Mesenchymal stem cell of adipose (primary cell): ENCODE measurements around a stretch of chr11.

- CAGE, long polyA plus RNA = no peak
Measured at GRCh38 chr11:73312940-73313423, 4.9 kb downstream of the ARHGEF17 start.

- CAGE, long polyA plus RNA = no peak
Measured at GRCh38 chr11:73381525-73382008, 5.4 kb downstream of the RELT start.

DNA sequence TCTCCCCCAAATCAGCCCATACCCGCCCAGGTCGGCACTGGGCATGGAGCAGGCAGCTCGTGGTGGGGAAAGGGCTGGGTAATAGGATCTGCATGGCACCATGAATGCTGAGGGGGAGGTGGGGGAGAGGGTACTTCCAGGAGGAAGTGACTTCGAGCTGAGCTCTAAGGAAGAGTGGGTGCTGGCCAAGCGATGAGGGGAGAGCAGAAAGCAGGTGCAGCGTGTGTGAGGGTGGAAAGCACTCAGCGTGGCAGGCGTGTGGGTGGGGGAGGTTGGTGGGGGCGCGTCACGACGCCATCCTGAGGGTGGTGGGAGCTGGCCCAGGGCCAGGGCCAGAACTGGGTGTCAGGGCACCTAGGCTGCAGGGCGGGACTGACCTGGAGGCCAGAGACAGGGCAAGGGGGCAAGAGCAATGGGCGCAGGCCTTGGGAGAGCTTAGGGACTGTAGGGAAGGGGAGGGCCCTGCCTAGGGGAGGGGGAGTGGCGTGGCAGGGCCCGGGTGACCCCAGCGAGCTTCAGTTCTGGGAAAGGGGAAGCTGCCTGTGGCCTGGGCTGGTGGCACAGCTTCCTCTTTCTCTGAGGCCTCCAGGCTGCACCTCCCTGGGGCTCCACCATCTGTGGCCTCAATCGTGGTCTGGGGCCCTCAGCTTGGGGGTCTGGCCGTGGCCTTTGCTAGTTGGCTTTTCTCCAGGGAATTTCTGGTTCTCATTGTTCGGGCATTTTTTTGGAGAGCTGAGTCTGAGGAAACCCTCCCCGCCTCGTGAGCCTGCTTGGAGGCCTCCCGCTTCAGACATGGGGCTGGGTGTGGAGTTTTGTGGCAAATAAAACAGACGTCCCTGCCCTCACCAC lies 8.8 kb downstream of the RELT start:
- CAGE, long polyA plus RNA = no peak

- CAGE, long polyA plus RNA = no peak
Measured at GRCh38 chr11:73405872-73406976, 30.0 kb downstream of the RELT start.

DNA sequence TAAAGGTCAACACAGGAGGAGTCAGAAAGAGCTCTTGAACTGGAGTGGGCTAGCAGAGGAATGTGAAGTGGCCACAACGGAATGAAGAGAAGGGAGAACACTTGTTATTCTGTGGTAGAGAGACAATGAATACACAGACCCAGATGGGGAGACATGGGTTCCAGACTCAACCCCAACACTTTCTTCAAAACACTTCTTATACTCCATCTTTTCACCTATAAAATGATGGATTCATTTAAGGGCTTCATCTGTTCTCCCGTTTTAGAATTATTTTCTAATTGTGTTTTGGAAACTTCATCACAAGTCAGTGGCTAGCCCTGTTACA lies 88.3 kb downstream of the RELT start:
- CAGE, long polyA plus RNA = no peak

DNA sequence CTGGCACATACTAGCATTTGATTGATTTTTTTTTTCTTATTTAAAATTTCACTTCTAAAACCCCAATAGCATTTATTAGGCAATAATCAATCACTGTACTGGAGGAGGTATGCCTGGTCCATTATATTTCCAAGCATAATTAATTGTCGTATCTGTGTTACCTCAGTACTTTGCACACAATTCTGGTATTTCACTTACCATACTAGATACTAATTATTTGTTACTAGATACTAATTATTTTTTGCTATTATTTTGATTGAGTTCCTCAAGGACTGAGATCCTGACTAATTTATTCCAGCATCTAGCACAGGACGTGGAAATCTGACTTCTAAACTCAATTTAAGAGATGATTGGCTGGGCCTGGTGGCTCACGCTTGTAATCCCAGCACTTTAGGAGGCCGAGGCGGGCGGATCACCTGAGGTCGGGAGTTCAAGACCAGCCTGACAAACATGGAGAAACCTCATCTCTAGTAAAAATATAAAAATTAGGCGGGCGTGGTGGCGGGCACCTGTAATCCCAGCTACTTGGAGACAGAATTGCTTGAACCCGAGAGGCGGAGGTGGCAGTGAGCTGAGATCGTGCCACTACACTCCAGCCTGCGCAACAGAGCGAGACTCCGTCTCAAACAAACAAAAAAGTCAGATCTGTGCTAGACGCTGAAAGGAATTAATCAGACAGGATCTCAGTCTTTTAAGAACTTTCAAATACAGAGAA lies 596 bp upstream of the MRPL48 start:
- CAGE, long polyA plus RNA = no peak

DNA sequence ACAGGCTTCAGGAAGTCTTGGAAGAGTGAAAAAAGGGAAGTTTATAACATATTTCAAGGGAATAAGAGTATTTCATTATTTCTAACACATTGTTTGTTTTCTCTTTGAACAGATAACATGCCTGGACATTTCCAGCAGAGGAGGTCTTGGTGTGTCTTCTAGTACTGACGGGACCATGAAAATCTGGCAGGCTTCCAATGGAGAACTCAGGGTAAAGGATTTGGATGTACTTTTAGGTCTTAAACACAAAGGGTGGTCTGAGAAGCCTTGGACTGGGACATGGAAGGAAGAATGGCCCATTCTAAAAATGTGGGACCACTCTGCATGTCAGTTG lies 22.2 kb downstream of the PAAF1 start:
- CAGE, long polyA plus RNA = no peak

DNA sequence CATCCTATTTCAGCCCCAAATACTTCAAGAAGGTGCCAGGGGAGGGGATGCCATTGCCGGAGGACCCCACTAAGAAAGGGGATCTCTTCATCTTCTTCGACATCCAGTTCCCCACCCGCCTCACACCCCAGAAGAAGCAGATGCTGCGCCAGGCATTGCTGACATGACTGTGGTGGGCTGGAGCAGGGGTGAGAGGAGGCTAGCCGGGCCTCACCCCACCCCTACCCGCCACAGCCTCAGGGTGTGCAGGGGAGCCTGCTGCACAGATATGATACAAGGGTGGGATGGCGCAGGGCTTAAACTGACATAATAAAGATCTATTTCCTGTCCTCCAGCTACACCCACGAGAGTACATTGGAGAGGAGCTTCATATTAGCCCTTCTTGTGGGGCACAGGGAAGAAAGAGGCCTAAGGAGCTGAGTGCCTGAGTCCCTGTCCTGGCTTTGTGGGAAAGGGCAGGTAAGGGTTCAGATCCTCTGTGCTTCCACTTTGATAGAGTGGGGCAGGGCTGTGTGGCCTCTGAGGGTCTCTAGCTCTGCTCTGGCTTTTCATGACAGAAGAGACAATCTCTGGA lies 12.6 kb downstream of the UCP2 start:
- CAGE, long polyA plus RNA = no peak

DNA sequence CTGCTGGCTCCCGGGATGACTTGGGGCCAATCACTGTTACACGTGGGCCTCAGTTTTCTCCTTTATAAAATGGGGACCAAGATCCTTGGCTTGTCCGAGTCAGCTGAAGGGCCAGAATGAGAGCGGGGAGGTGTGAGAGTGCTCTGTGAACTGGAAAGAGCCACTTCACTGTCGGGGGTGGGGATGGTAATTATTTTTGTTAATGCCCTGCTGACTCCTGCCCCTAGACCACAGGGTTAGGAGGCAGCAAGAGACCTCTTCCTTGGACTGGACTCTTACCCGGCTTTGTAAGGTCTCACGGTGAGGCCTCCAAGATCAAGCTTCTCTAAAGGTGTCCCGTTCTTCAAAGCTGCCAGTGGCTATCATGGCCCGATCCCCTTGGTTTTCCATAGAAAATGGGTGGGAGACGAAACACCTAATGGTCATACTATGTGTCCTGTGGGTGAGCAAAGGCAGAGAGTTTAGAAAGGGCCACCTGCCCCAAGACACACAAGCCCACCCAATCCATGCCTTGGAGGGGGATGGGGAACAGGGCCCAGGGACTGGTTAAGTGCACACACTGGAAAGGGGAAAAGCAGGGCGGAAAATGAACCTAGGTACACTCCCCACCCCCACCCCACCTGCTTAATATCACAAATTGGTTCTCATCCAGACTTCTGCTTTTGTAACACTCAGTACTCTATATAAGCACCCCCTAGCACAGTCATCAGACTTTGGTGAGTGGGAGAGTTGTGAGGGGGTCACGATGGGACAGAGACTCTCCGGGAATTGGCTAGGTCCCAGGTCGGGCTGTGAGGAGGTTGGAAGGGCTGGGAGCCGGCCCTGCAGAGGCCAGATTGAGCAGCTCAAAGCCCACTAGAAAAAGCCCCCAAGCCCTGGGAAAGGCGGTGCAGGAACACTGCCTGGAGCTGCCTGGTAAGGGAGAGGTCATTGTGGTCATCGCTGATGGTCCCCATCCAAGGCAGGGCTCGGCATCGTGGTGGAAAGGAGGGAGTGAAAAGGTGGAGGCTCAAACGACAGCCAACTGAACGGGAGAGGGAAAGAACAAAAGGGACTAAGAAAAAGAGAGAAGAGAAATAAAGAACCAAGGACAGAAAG lies 1.1 kb downstream of the UCP2 start:
- CAGE, long polyA plus RNA = no peak

DNA sequence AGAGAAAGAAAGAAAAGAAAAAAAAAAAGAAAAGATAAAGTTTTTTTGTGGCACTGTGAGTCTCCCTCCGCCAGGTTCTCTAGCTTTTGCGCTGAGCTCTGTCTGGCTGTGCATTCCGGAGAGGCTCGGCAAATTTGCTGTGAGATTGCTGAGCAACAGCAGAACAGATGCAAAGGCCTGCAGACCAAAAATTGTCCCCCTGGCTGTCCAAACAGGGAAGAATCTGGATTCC lies 1.4 kb upstream of the UCP2 start:
- CAGE, long polyA plus RNA = no peak

DNA sequence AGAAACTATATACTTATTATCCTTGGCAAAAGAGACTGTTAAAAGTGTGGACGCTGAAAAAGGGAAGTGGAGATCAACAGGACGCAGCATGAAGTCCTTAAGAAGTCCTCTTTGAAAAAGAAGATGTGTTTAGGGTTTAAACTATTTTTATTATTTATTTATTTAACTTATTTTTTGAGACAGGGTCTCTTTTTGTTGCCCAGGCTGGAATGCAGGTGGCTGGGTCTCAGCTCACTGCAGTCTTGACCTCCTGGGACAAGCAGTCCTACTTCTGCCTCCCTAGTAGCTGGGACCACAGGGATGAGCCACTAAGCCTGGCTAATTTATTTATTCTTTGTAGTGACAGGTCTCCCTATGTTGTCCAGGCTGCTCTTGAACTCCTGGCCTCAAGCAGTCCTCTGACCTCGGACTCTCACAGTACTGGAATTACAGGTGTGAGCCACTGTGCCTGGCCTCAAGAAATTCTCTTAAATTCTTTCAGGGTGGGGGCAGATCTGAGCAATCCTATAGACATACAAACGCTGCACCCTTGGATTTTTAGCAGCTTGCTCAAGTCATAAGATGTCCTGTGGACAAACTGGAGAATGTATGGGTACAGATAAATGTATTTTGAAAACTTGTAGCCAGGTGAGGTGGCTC lies 1.8 kb upstream of the UCP2 start:
- CAGE, long polyA plus RNA = no peak

DNA sequence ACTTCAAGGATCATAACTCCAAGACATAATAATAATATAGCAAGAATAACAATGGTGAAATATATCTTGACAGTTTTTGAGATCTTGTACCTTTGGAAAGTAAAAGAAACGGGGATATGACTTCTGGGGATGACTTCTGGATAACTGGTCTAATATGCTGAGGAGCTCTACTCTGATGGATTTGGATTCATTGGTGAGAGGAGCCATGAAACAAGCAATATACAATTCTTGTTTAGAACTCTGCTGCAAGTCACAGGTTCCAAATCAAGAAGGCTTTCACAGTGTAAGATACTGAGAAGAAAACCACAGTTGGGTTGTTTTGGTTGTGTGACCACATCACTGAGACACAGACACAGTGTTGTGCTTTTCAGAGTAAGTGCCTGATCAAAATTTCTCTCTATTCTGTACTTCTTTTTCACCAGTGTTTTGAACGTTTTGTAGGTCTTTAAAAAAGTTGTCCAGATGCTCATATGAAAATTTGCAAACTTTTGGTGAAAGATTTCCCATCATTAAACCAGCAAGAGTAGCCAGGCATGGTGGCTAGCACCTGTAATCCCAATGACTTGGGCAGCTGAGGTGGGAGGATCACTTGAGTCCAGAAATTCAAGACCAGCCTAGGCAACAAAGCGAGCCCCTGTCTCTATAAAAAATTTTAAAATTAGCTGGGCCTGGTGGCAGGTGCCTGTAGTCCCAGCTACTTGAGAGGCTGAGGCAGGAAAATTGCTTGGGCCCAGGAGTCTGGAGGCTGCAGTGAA lies 13.0 kb downstream of the UCP3 start:
- CAGE, long polyA plus RNA = no peak

DNA sequence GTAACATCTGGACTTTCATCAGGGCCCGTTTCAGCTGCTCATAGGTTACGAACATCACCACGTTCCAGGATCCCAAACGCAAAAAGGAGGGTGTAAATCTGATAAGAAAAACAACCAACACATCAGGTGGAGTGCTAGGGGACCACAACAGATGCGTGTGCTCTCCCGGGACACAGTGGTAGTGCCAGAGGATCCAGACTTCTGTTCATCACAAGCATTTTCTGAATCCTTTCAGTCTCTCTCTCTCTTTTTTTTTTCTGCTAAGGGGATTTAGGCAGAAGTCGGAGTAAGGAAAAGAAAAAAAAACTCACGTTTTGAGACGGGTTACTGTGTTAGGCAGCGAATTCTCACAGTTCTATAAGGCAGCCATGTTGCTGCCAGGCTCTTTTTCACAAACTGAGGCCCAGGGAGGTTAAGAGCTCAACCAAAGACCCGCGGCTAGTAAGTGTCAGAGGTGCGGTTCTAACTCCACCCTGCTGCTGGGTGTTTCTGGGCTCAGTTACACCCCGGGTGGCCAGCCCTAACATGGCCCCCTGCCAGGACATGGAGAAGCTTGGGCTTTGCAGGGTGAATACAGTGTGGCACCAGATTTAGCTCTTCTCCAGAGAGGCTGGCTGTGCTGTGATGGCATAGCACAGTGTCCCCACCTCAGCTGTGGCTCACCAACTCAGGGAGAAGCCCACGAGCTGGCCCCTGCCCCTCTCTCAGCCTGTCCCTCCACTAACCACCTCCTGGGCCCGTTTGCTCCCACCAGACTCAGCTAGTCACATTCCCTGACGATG lies 7.3 kb downstream of the UCP3 start:
- CAGE, long polyA plus RNA = no peak

GRCh38 chr11:74019146-74019492 lies 10.2 kb upstream of the UCP3 start:
- CAGE, long polyA plus RNA = no peak

DNA sequence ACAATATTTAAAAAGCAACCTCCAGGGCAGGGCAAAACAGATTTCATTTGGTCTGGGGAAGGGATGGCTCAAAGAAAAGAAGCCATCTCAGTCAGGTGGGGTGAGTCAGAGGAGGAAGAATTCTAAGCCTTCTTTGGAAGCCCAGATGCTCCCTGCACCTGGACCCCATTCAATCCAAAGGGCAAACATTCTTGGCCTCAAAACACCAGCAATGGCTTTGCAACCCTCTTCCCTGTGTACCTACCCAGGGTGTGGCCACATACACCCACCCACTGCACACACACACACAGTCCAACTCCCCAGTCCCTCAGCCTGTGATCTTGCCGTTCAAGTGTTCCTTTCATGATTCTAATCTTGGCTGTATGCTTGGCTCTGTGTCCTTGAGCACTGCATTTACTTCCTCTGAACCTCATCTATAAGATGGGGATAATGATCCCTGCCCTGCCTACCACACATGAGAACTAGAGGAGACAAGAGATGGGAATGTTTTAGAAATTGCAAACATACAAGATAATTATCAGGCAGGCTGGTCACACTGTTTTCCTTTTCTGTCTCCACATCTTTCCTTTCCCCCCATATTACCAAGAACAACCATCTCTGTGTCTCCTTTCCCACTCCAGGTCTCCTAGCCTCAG lies 1.9 kb downstream of the KCNE3 start:
- CAGE, long polyA plus RNA = no peak

- CAGE, long polyA plus RNA = no peak
Measured at GRCh38 chr11:74696755-74697434, 34.3 kb downstream of the CHRDL2 start.

- CAGE, long polyA plus RNA = no peak
Measured at GRCh38 chr11:74697435-74698096, 33.7 kb downstream of the CHRDL2 start.

GRCh38 chr11:74810013-74810421 lies 61.4 kb downstream of the RNF169 start:
- CAGE, long polyA plus RNA = no peak

DNA sequence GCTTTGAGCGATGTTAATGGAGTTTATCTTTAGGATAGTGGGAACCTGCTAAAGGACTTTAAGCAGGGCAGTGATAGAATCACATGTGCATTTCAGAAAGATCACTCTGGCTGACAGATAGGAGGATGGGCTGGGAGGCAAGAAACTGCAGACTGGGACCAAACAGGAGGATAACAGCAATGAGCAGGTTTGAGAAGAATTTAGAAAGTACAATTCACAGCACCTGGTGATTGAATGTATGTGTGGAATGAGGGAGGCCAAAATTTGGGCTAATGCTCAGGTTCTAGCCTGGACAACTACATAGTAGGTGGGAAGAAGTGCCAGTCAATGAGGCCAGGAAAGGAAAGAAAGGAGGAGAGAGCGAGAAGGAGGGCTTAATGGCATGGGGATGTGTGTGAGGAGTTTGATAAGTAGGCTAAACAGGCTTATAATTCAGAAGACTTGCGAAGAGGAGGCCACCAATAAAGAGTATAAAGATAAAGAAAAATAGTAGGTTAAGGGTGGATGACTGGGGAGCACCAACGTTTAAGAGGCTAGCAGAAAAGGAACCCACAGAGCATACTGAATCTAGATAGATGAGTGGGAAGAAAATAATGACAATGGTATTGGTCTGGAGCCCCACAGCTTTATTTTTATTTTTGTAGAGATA lies 38.1 kb downstream of the XRRA1 start:
- CAGE, long polyA plus RNA = no peak

- CAGE, long polyA plus RNA = no peak
Measured at GRCh38 chr11:75151755-75152730, 1.1 kb downstream of the SLCO2B1 start.